B cell (primary cell): ENCODE data around the genes ADAM20 and TTC9.

DNA sequence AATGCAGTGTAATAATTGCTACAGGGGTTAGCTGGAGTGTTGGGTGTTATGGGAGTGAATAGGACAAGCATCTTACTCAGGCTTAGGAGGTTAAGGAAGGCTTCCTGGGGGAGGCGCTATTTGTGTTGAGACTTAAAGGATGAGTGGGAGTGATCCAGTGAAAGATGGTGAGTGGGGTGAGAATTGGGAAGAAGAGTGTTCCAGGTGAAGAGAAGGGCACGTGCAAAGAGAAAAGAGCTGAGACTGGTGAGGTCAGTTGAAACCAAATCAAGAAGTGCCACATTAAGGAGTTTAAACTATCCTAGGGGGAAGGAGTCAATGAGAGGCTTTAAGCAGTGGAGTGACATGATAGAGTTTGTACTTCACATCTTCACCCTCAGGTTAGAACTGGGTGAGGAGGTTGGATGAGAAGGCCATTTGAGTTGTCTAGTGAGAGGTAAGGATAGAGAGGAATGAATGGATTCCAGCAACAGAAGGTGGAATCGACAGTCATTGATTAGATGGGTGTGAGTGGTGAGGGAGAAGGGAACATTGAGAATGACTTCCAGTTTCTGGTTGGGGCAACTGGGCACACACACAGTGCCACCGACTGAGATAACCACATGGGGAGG, 13.6 kb downstream of the SLC10A1 start:
- PRO-cap = no peak
- CAGE, long polyA plus RNA = no peak

- PRO-cap = no peak
- CAGE, long polyA plus RNA = no peak
Observed at GRCh38 chr14:69879602-69879961, 366 bp downstream of the SMOC1 start.

- PRO-cap = no peak
- CAGE, long polyA plus RNA = no peak
Observed at GRCh38 chr14:69943465-69943871, 64.3 kb downstream of the SMOC1 start.

DNA sequence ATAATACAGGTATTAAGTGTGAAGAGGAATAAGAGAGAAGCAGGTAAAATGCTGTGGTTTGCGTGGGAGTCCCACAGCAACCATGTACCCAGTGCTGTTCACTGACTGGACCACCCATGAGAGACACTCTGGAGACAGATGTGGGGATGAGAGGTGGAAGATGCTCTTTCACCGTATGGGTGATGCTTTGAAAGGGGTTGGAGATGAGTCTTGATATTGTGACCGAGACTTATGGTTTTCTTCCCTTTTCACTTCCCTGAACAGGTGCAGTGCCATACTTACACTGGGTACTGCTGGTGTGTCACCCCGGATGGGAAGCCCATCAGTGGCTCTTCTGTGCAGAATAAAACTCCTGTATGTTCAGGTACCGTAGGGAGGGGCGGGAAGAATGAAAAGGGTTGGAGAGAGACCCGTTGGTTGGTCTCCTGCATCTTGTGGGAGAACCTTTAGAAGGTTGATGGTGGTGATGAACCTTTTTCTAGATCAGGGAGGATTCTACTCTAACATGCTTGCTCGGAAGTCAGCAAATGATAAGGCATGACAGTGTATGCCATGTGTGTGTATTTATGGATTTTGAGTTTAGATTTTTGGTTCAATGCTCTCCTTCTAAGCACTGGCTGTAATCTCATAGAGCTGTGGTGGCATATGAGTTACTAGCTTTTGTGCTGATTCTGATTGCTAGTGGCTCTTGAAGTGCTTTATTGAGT, 96.4 kb downstream of the SMOC1 start:
- PRO-cap = no peak
- CAGE, long polyA plus RNA = no peak

DNA sequence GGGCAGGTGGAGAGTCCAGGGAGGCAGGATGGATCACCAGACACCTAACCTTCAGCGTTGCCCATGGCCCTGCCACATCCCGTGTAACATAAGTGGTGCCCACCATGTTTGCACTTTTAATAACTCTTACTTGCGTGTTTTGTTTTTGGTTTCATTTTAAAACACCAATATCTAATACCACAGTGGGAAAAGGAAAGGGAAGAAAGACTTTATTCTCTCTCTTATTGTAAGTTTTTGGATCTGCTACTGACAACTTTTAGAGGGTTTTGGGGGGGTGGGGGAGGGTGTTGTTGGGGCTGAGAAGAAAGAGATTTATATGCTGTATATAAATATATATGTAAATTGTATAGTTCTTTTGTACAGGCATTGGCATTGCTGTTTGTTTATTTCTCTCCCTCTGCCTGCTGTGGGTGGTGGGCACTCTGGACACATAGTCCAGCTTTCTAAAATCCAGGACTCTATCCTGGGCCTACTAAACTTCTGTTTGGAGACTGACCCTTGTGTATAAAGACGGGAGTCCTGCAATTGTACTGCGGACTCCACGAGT, 151.1 kb downstream of the SMOC1 start:
- PRO-cap = no peak
- CAGE, long polyA plus RNA = no peak

DNA sequence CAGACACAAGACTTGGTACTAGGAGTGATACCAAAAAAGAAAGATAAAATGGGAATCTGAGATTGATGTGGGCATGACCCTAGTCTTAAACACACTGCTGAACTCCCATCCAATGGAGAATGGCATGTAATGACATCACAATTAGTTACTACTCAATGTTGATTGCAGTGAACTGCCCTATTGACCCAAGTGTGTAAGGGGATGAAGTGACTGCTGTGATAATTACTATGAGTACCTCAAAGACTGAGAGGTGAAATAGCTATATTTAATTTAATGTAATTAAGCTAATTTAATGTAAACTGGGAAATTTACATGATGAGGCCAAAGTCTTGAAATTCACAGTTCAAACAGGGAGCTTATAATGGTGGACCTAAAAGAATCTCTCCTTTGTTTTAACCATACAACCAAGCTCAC, at the start of gene ADAM20:
Gene ADAM20 (minus strand): TSS at position 96 of the 414 bp plus-strand sequence.
- PRO-cap = no peak
- CAGE, long polyA plus RNA = no peak

DNA sequence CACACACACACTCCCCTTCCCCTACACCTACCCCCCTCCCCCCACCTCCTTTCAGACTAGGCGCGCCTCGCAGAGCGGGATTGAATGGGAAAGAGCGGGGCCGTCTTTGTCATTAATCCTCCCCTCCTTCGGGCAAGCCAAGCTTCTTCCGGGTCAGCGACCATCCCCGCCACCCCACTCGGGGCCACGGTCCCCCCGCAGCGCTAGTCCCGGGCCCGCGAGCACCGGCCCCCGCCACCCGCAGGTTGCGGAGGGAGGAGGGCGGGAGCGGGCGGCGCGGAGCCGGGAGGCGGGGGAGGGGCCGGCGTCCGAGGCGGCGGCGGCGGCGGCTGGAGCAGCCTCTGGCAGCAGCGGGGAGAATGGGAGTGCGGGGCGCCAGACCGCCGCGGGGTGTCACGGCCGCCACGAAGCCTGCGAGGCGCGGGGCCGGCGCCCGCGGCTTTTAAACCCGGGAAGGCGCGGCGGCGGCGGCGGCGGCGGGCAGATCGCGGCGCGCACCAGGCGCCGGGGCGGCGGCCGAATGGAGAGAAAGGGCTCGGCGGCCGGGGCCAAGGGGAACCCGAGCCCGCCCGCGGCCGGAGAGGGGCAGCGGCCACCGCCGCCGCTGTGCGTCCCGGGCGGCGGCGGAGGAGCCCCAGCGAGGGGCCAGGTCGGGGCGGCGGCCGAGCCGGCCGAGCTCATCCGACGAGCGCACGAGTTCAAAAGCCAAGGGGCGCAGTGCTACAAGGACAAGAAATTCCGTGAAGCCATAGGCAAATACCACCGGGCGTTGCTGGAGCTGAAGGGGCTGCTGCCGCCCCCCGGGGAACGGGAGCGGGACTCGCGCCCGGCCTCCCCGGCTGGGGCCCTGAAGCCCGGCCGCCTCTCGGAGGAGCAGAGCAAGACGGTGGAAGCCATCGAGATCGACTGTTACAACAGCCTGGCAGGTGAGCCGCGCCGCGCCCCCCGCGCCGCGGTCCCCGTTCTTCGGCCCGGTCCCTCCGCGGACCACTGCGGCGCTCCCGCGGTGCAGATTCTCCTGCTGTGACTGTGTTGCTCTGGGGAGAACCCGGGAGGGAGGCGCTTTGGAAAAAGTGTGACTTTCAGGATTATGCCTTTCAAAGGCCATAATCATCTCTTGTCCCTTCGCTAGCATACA, at the start of gene TTC9:
Gene TTC9 (plus strand): TSS at position 307 of the 1,138 bp plus-strand sequence.
- PRO-cap = bidirectional peak, plus-strand start at position 876 of the sequence, minus-strand start at position 913 of the sequence
- CAGE, long polyA plus RNA = no peak

GRCh38 chr14:70665520-70665993, 23.8 kb downstream of the TTC9 start:
- PRO-cap = bidirectional peak, plus-strand start at chr14:70665643, minus-strand start at chr14:70665589
- CAGE, long polyA plus RNA = no peak

GRCh38 chr14:70918802-70919385, 11.6 kb downstream of the PCNX1 start:
- PRO-cap = no peak
- CAGE, long polyA plus RNA = no peak

GRCh38 chr14:70971680-70972124, 64.4 kb downstream of the PCNX1 start:
- PRO-cap = no peak
- CAGE, long polyA plus RNA = no peak

DNA sequence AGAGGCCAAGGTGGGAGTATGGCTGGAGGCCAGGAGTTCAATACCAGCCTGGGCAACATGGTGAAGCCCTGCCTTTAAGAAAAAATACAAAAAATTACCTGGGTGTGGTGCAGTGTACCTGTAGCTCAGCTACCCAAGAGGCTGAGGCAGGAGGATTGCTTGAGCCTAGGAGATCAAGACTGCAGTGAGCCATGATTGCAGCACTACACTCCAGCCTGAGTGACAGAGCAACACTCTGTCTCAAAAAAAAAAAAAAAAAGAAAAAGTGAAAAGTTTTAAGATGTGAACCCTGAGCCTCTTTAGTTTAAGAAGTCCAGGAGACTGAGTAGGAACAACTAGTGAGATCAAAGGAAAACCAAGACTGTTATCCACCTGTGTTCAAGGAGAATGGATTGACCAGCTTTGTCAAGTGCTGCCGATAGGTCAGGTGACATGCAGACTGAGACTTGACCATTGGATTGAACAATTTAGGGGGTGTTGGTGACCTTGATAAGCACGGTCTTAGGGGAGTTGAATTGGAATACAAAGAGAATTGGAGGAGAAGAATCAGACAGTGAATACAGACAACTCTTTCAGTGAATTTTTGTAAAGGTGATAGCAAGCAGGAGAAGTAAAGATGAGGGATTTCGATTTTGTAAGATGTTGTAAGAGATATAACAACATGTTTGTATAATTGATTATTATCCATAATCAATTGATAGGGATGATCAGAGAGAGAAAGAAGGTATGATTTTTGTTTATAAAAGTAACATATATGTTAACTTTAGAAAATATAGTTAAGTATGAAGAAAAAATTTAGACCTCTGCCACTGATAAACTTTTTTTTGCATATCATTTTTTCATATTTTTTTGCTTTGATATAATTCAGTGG, 66.0 kb downstream of the PCNX1 start:
- PRO-cap = no peak
- CAGE, long polyA plus RNA = no peak

DNA sequence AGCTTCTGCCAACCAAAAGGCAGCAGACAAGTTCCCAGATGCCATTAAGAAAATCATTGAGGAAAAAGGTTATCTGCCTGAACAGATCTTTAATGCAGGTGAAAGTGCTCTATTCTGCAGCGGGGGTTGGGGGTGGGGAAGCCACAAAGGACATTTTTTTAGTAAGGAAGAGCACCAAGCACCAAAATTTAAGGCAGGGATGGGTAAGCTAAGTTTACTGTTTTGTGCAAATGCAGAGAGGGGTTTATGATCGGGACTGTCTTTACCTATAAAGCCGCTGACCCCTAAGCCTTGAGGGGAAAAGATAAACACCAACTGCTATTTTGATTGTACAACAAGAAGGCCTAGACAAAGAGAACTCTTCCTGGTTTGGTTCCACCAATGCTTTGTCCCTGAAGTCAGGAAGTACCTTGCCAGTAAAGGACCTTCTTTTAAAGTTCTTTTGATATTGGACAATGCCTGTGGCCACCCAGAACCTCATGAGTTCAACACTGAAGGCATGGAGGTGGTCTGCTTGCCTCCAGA, 185.3 kb downstream of the PCNX1 start:
- PRO-cap = no peak
- CAGE, long polyA plus RNA = no peak

DNA sequence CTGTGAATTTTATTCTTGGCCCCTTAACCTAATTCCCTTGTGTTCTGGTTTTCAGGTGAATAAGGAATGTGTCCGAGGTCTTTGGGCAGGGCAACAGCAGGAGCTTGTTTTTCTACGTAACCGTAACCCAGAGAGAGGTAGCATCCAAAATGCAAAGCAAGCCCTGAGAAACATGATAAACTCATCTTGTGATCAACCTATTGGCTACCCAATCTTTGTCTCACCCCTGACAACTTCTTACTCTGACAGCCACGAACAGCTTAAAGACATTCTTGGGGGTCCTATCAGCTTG, 196.0 kb downstream of the PCNX1 start:
- PRO-cap = no peak
- CAGE, long polyA plus RNA = no peak

DNA sequence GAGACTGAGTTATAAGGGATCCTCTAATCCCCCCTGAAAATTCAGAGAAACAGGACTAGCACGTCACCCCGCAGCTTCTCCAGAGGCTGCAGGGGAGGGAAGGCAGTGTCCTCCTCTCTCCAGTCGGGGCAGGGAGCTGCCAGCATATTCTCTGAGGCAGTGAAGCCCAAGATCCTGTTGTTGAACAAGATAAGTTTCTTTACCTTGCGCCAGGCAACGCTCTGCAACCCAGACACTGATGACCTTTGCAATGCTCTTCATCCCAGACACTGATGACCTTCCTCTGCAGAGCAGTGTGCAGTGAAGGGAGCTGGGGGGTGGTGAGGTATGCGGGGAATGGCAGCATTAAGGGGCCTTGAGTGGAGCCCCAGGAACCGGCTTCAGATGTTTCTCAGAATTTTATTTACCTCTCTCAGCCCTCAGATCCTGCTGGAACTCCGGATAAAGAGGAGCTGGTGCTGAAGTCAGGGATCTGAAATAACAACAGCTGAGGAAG, 132.2 kb upstream of the SIPA1L1 start:
- PRO-cap = no peak
- CAGE, long polyA plus RNA = no peak

GRCh38 chr14:71206591-71207304, 113.5 kb upstream of the SIPA1L1 start:
- PRO-cap = no peak
- CAGE, long polyA plus RNA = no peak

GRCh38 chr14:71324442-71325446, 4.5 kb downstream of the SIPA1L1 start:
- PRO-cap = bidirectional peak, plus-strand start at chr14:71325108, minus-strand start at chr14:71324982; bidirectional peak, plus-strand start at chr14:71325157, minus-strand start at chr14:71325167
- CAGE, long polyA plus RNA = no peak

GRCh38 chr14:71597842-71598357, 277.6 kb downstream of the SIPA1L1 start:
- PRO-cap = bidirectional peak, plus-strand start at chr14:71598231, minus-strand start at chr14:71598053
- CAGE, long polyA plus RNA = no peak

DNA sequence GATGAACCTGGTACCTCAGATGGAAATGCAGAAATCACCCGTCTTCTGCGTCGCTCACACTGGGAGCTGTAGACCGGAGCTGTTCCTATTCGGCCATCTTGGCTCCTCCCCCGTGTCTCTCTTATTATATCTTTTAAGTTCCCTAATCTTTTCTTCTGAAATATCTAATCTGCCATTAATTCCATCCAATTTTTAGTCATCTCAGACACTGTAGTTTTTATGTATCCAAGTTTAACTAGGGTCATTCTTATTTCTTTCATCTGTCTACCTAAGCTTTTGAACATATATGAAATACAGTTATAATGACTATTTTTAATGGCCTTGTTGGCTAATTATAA, 83.4 kb upstream of the RGS6 start:
- PRO-cap = no peak
- CAGE, long polyA plus RNA = no peak

- PRO-cap = unidirectional peak, minus-strand start at chr14:72098194
- CAGE, long polyA plus RNA = no peak
Observed at GRCh38 chr14:72097994-72098398, 165.8 kb downstream of the RGS6 start.

DNA sequence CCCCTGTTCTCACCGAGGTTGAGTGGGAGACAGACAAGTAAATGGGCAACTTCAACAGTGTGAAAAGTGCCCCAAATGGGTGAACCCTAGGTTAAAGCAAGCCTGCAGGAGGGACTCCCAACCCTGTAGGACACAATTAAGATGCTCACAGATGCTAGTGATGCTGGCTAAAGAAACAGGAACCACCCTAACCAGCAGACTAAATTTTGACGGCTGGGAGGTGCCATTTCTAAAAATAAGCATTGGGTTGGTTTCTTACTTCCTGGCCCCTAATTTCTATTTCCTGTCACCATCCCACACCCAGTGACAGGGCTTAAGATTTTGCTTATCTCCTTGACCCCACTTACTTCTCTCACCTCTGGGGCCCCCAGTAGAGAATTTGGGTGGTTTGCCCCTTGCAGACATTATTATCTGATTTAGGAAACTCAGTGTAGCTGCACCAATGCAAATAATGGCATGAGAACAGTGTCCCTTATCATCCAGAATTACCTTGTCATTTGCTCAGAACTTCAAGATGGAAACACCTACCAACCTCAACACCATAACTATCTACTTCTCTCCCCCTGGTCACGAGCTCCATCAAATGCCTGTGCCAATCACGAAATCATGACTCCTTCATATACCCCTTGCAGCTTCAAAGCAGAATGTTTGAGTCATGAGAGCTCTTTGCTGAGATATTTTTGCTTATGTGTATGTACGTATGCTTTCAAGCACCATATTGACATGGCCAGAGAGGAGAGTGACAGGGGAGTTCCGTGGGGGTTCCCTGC, 374.7 kb downstream of the DPF3 start:
- PRO-cap = no peak
- CAGE, long polyA plus RNA = no peak